Mesangial cell (primary cell): ENCODE results near the gene NANOS3.

- RAMPAGE, long total RNA, result no peak
These were observed 7.9 kb downstream of the LYL1 start for GRCh38 chr19:13094679-13095295.

DNA sequence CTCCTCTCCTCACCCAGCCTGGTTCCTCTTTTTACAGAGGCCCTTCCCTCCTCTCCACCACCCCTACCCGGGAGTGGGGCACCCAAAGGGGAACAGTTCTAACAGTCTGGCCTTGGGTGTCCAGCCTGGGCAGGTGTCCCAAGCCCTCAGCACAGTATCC lies 462 bp upstream of the LYL1 start:
- RAMPAGE, long total RNA, result no peak

DNA sequence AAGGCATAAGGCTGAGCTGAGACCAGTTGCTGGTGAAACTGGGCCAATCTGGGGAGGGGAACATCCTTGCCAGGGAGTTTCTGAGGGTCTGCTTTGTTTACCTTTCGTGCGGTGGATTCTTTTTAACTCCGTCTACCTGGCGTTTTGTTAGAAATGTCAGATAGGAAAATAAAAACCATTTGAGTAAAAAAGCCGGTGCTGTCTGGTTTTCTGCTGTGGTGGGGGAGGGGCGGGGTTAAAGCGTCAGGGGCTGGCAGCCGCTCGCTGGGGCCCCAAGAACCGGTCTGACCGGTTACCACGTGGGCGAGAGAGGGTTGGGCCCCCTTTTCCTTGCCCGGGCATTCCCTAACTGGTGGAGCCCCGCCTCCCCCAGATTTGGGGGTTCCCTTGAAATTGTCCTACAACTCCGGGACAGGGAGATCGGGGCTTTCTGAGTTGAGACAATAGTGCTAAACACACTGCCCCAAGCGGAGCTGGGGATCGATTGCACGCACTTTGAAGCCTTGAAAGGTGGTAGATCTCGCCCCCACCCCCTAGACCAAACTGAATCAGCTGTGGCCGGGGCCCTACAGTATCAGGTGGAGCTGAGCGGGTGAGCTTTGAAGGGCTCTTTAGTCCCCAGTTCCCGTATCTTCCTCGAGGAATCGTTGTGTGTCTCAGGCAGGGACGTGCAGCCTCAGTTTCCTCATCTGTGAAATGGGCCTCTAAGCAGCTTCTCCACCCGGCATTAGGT lies 4.7 kb downstream of the IER2 start:
- RAMPAGE, long total RNA, result no peak

DNA sequence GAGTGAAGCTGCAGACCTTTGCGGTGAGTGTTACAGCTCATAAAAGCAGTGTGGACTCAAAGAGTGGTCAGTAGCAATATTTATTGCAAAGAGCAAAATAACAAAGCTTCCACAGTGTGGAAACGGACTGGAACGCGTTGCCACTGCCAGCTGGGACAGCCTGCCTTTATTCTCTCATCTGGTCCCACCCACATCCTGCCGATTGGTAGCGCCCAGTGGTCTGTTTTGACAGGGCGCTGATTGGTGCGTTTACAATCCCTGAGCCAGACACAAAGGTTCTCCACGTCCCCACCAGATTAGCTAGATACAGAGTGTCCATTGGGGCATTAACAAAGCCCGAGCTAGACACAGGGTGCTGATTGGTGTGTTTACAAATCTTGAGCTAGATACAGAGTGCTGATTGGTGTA lies 35.8 kb downstream of the IER2 start:
- RAMPAGE, long total RNA, result no peak

DNA sequence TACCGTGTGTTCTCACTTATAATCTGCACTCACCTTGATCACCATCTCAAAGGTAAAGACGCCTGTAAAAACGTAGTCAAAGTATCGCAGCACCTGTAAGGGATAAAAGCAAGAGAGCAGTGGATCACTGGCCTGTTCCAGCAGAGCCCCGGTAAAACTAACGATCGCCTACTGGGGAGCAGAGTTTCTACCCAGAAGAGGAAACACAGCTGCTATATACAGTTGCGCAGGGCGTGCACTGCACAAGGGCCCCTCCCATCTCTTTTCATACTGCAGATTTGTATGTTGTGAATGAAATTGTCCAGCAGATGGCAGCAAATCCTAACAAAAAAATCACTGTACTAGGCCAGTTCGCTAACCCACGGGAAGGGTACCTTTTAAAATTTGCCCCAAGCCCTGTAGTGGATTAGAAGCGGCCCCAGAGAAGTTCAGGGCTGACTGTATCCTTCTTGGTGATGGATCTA lies 126.9 kb downstream of the IER2 start:
- RAMPAGE, long total RNA, result no peak

DNA sequence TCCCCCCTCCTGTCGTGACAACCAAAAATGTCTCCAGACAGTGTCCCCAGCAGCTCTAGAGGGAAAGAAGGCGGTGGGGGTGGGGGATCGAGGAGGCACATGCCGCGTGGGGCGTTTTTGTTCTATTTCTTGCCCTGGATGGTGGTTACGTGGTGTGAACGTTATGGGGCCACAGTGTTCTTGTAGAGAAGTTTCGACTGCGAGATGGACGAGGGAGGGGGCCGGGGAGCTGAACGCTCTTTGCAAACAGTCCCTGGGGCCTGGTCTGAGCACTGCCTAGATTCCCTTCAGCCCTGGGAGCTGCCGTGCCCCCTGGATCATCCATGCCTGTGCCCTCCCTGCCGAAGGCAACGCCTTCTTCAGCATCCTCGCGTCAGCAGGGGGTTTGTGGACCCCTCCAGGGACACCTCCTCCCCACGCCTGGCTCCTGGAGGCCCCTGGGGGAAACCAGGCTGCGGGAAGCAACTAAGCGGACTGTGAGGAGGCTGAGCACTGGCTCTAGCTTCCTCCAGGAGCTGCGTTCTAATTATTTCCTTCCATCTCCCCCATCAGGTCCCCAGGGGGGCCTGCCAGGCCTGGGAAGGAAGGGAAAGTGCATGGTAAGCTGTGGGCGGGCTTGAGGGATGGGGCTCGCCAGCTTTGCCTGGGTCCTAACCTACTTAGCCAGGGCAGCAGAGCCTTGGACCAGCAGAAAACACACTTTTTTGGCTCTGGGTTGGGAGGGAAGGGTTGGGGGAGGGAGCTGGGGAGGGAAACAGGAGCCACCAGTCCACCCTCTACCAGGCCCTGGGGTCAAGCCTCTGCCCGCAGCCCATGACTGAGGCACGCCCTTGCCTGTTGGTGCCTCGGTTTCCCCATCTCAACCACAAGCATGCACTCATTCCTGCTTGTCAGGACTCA lies 131.6 kb downstream of the IER2 start:
- RAMPAGE, long total RNA, result no peak

- RAMPAGE, long total RNA, result no peak
These were observed 44.7 kb downstream of the CACNA1A start for GRCh38 chr19:13461450-13462042.

DNA sequence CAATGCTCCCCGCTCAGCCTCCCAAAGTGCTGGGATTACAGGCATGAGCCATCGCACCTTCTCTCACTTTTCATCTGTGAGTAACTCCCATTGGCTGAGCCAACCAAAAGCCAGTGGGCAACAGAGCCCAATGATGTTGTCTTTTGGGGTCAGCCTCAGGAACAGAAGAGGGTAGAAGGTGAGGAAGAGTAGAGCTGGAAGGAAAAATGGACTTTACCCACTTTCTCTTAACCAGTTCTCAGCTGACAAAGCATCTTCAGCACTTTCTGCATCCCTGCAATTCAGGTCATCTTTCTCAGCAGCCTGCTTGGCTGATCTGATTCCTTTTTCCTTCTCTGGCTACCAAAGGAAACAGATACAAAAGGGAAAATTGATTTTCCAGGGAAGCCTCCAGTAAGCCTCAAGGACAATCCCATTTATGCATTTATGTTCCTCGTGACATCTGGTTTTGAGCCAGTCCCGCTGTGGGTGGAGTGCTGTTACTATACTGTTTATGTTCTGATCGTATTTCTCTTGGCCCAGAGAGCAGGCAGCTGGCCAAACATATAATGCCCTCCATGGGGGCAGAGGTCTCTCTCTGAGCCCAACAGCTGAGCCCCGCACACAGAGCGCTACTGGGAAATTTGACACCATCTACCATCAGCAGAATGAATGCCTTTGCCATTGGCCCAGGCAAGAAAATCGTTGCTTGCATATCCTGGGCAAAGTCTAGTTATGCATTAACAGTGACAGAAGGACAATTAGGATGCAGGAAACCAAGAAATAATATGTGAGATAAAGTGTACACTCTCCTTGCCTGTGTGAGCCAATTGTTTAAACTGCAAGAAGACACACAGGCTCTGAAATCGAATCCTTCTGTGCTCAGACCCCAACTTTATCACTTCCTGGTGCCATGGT lies 114.7 kb upstream of the YJU2B start:
- RAMPAGE, long total RNA, result no peak

- RAMPAGE, long total RNA, result no peak
These were observed 10.3 kb upstream of the ZSWIM4 start for GRCh38 chr19:13784960-13785411.

- RAMPAGE, long total RNA, result no peak
These were observed 35.1 kb downstream of the ZSWIM4 start for GRCh38 chr19:13830001-13831046.

- RAMPAGE, long total RNA, result no peak
These were observed 32.7 kb upstream of the NANOS3 start for GRCh38 chr19:13844056-13844769.

GRCh38 chr19:13877003-13877213 lies at the start of gene NANOS3:
Gene NANOS3, plus strand, starts transcription at chr19:13877134.
- RAMPAGE, long total RNA, result no peak

- RAMPAGE, long total RNA, result no peak
These were observed 8.9 kb downstream of the PALM3 start for GRCh38 chr19:14052666-14053706.

- RAMPAGE, long total RNA, result no peak
These were observed 815 bp downstream of the MISP3 start for GRCh38 chr19:14073262-14073939.

DNA sequence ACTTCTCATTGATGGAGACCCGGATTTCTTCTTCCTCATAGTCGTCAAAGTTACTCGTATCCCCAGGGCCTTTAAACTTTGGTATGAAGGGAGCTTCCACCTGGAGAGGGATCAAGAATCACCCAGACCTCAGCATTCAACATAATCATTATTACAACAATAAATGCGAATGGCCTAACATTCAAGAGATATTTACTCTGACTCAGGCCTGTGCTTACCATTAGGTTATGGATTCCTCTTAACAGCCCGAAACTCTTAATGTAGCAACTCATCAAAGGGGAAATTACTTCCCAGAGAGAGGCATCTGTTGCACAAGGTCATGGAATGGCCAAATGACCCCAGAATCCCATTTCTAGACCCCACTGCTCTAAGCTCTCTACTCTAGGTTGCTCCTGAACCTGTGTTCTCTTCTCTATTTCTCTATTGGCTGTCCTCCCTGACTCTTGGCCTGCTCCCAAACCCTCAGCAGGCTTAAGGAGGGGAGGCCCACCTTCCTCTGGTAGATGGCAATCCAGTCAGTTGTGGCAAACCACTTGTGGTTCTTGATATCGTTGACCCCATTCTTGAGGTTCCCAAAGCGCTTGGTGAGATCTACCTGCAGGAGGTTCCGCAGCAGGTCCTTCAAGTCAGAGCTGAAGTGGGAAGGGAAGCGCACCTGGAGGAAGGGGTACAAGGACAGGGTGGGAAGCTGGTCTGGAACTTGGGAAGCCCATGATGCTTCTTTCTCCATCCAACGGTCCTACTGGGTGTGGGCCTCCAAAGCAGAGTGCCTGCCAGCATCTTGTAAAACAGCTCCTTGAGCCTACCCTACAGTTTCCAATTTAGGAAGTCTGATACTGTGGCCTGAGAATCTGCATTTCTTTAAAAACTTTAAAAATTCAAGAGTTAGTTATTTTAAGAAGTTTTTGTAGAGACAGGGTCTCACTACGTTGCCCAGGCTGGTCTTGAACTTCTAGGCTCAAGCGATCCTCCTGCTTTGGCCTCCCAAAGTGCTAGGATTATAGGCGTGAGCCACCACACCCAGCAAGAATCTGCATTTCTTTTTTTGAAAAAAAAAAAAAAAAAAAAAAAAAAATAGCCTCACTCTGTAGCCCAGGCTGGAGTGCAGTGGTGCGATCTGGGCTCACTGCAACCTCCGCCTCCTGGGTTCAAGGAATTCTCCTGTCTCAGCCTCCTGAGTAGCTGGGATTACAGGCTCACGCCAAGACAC lies 8.0 kb upstream of the C19orf67 start:
- RAMPAGE, long total RNA, result no peak

DNA sequence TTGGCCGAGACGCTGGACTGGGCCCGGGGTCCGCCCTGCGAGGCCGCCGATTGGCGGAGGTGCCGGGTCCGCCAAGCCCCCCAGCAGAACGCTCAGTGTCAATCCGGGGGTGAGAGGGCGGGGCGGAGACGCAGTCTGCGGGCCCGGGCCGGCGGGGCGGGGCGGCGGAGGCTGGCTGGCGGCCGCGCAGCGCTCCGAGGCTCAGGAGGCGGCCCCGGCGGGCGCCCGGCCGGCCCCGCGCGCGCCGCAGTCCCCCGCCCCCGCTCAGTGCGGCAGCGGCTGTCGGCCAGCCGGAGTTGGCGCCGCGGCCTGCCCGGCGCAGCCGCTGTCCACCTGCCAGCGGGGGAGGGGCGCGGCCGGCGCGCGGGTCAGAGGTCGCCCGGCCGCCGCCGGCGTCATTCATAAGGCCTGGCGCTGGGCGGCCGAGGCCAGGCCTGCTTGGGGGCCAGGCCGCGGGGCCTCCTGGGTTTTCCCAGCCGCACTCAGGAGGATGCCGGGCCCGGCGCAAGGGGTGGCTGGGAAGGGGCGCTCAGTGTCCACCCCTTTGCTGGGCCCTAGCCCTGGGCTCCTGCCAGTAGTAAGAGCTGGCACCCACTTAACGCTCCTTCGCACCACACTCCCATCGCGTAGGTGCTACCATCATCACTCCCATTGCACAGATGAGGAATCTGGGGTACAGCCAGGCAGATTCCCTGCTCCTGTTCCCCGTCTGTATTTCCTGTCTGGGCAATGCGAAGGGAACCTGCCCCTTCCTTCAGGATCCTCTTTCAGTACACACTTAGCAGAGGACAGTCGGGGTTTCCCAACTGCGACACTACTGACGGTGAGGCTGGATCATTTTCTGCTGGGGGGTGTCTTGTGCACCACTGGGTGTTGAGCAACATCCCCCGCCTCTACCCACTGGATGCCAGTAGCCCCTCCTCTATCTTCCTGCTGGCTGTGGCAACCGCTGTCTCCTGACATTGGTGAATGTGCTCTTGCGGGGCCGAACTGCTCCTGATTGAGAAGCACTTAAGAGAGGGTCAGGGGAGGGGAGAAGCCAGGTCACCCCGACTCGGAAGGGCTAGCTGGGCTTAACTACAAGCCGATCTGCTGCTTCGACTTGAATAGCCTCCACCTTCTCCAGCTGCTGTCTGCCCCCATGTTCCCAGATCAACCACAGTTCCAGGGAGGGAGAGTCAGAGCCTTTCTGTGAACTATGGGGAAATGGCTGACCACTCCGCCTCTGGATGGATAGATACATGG lies 808 bp upstream of the PRKACA start:
- RAMPAGE, long total RNA, result no peak

DNA sequence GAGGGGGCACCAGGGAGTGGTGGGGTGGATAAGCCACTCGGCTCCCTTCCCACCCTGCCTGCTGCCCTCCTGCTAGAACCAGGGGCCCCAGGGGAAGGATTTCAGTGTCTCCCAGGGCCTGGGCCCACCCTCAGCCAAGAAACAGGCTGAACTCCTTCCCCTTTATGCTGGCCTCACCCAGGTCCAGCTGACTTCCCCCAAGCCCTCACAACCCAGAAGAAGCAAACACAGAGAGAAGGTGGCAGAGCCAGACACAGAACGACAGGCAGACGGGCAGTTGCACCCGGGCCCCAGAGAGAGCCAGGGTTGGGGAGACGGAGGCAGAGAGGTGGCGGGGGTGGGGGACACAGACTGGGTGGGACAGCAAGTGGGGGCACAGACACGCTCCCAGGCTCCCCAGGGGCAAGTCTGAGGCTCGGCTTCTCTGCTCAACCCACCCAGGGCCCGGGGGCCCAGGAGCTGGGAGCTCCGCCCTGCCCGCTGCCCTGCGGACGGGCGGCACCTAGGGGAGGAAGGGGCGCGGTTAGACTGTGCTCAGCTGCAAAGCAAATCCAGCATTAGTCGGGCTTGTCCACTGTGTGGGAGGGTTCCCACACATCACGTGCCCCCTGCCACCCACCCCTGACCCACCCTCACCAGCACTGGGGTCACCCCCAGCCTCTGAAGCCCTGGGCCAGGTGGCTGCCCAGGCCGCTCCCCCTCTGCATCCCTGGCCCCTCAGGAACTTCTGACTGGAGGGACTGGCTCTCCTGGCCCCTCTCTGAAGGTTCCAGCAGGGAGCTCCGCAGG lies 31.2 kb upstream of the ASF1B start:
- RAMPAGE, long total RNA, result no peak

GRCh38 chr19:14247496-14247825 lies 41.5 kb upstream of the ADGRL1 start:
- RAMPAGE, long total RNA, result no peak

DNA sequence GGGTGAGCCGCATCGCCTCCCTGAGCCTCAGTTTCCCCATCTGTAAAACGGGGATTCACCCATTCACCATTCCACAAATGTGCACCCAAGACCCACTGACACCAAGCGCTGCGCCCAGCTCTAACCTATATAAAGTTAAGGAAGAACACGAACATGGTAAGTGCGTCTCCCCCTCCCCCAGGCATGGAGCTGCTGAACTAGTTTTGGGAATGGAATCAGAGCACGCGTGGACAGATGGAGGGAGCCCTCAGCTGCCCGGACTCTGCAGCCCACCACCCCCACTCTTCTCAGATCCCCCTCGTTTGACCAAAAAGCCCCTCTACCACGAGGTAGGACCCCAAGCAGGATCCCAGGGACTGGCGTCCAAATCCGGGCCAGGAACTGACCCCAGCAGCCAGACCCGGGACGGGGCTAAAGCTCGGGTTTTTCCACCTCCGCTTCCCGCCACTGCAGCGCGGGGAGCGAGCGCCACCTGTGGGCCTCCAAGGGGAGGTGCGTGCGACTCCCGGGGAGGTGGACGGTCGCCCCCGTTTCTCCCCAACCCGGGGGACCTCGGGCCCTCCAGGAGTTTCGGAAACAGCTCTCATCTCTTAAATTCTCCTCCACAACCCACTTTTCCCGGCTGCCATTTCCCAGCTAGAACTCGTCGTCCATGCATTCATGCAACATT lies 32.9 kb upstream of the ADGRE5 start:
- RAMPAGE, long total RNA, result no peak

GRCh38 chr19:14377783-14378314 lies 3.4 kb upstream of the ADGRE5 start:
- RAMPAGE, long total RNA, result no peak